WTC11 (cell line): ENCODE measurements around a stretch of chr6.

DNA sequence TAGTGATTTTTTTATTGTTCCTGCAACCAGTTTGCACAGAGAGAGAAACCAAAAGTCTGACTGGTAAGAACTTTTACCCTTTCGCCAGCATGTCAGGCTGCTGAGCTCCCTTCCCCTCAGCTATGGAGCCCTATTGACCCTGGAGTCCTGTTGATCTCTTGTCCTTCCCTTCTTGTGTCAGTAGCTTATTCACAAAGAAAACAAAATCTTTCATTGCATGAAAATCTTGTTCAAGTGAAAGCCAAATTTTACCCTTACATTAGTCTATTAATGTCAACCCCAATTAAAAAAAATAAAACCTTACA is 1.5 kb upstream of the SLC22A1 start:
- PRO-cap: no peak

DNA sequence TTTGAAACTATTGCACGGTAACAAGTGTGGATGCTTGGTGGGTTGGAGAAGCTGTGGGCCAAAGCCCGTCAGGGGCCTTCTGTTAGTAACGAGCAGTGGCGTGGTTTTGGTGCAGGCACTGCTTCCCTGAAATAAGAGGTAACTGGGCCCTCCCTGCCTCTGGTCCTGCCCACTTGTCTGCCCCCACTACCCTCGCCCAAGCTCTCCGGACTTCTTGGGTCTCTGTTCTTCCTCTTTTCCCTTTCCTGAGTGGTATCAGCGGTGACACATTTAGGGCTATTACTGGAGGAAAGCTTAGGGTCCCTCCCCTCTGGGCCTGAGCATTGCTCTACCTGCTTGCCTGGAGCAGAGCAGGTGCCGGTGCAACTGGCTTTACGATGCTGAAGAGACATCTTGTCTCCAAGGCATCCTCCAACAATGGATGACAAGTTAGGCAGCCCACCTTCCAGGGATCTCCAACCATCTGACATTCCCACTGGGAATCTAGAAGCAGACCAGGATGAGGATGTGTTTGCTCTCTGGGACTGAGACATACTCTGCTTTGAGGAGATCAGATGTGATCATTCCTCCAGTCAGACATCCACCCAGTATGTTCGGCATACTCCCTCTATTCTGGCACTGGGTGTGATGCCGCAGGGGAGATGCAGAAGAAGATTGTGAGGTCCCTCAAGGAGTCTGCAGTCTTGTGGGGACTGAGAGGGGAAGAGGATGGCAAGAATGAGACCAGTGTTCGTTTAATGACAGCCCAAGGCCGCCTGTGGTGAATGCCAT is 1.7 kb downstream of the SLC22A1 start:
- PRO-cap: no peak

- PRO-cap: no peak
These were observed 40.6 kb downstream of the SLC22A1 start for GRCh38 chr6:160162202-160162642.

DNA sequence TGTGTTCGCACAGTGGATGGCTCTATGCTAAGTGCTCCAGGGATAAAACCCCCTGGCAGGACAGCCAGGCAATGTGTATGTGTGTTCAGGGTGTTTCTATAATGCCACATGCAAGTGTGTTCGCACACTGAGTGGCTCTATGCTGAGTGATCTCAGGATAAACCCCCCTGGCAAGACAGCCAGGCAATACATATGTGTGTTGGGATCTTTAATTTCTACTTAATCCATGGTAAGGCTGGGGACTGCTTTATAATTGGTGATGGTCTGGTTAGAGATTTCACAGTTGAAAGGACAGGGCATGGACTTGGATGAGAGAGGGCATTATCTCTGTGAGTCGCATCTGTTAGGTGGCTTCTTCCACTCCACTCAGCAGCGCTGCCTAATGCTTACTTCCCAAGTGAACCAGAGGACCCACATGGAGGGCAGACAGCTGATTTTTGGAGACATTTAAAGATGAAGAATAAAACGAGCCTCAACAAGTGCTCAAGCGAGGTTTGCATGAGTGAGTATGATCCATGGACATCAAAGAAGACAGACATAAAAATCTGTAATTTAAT is 2.1 kb downstream of the SLC22A3 start:
- PRO-cap: no peak

DNA sequence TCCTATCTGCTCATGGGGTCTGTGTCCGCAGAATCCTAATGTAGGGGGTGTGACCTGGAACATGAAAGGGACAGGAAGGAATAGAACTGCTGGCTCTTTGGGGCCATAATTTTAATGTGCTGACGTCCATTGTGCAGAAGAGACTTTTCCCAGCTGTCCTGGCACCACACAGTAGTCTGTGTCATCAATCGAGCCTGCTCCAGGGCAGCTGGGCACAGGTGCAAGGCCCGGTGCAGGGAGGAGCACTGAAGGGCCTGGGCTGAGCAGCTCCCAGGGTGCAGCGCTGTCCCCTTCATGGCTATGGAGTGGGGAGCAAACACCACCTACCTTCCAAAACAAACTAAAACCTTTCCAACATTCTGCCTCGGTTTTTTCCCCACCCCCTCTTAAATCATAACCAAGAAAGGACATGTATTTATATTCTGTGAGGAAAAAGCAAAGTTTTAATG is 8.2 kb downstream of the SLC22A3 start:
- PRO-cap: no peak

- PRO-cap: no peak
These were observed 73.8 kb downstream of the SLC22A3 start for GRCh38 chr6:160421867-160422536.

DNA sequence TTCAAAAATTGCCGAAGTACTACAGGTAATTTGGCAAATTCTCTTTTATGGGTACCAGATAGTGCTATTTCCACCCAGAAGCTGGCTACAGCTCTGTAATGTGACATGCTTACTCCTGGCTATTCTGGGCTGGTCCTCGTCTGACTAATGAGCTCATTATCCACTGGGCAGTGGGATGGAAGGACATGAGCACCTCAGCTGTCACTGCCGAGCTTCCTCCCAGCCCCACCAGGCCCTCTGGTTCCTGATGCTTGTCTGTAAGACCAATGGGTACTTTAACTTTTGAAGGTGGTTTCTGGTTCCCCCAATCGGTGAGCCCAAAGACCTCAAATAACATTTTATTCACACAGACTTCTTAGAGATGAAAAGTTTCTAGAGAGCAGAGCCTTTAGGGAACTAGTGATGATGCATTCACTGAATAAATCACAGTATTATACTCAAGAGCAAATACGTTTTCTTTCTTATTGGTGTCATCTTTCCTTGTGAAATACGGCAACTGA is 80.7 kb downstream of the SLC22A3 start:
- PRO-cap: no peak

DNA sequence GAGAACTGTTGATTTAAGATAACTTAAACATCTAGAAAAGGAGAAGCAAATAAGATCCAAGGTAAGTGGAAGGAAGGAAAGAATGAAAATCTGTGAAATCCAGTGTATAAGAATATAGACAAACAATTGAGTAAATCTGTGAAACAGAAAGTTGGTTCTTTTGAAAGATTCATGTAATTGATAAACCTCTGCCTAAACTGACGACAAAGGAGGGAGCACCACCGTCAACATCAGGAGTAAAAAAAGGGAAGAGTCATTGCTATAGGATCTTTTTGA is 24.7 kb downstream of the PLG start:
- PRO-cap: no peak

GRCh38 chr6:160930339-160931618 is 60.8 kb upstream of the MAP3K4 start:
- PRO-cap: no peak

GRCh38 chr6:160978638-160978883 is 13.0 kb upstream of the MAP3K4 start:
- PRO-cap: no peak

DNA sequence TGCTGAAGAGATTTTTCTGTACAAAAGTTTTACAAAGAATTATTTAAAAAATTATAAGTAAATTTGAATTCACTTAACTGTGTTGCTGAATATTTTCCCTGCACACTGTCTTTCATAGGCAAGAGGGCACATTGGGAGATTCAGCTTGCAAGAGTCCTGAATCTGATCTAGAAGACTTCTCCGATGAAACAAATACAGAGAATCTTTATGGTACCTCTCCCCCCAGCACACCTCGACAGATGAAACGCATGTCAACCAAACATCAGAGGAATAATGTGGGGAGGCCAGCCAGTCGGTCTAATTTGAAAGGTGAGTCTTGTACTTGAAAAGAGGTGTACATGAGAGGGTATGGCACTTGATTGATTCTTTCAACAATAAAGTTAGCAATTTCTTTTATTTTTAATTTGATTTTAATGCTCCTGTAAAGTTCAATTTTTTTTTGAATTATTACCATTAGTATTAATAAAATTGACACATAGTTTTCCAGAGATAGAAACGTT is 42.6 kb downstream of the MAP3K4 start:
- PRO-cap: no peak

GRCh38 chr6:161076028-161076602 is 84.5 kb downstream of the MAP3K4 start:
- PRO-cap: no peak

DNA sequence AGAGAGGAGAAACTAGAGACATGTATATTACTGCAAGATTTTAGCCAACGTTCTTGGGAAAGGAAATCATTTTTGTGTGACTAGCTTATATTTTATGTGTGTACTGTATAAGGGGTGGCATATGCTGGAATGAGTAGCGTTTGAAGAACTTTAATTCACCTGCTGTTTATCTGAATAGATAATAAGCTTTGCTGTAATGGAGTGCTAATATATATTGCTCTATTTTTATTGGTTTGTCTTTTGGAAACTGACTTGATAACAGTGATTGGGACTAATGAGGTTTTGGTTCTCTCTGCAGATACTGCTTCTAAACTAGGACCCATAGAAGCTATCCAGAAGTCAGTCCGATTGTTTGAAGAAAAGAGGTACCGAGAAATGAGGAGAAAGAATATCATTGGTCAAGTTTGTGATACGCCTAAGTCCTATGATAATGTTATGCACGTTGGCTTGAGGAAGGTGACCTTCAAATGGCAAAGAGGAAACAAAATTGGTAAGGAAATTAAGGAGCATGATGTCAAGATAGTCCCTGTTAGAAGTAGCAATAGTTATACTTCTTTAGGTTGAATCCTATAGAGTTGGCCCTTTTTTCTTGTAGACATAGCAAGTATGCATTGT is 114.8 kb downstream of the MAP3K4 start:
- PRO-cap: no peak

DNA sequence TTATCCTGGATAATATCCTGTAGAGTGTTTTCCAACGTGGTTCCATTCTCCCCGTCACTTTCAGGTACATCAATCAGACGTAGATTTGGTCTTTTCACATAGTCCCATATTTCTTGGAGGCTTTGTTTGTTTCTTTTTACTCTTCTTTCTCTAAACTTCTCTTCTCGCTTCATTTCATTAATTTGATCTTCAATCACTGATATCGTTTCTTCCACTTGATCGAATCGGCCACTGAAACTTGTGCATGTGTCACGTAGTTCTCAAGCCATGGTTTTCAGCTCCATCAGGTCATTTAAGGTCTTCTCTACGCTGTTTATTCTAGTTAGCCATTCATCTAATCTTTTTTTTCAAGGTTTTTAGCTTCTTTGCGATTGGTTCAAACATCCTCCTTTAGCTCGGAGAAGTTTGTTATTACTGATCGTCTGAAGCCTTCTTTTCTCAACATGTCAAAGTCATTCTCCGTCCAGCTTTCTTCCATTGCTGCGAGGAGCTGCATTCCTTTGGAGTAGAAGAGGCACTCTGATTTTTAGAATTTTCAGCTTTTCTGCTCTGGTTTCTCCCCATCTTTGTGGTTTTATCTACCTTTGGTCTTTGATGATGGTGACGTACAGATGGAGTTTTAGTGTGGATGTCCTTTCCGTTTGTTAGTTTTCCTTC is 96.5 kb downstream of the AGPAT4 start:
- PRO-cap: no peak

GRCh38 chr6:161359099-161359883 is 85.4 kb upstream of the AGPAT4 start:
- PRO-cap: no peak

GRCh38 chr6:161438820-161439802 is 165.2 kb upstream of the AGPAT4 start:
- PRO-cap: no peak

GRCh38 chr6:162231280-162231584 is 496.3 kb downstream of the PRKN start:
- PRO-cap: no peak

- PRO-cap: no peak
These were observed 106.4 kb downstream of the PRKN start for GRCh38 chr6:162621245-162621555.

- PRO-cap: no peak
These were observed 29.2 kb downstream of the PRKN start for GRCh38 chr6:162698370-162698838.

DNA sequence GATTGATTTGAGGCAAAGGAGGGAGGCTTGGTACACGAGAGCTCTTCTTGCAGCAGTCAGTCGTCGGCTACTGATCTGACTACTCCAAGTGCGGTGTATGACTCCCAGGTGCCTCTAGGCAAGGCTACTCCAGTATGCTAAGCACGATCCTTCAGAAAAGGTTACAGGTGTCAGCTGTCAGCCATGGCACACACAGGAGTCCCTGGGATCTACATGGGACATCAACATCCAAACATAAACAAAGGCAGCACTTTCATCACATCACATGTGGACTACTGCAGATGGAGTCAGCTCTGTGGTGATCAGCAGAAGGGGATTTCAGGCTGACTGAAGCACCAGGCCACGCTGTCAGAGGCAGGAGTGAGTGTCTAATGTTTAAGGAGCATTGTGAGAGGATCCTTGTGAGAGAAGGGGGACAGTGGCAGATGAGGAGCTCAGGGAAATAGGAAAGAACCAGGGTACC is 32.3 kb downstream of the PACRG start:
- PRO-cap: no peak